PFSK-1 (cell line): ENCODE measurements around the genes SOX15, SHBG, ATP1B2, RNF227 and KCNAB3.

GRCh38 chr17:7589823-7590630 is at the start of gene SOX15:
SOX15 (minus strand) TSS chr17:7590094.
- RRBS = 95% methylated on average over 10 of the region's 27 CpGs

DNA sequence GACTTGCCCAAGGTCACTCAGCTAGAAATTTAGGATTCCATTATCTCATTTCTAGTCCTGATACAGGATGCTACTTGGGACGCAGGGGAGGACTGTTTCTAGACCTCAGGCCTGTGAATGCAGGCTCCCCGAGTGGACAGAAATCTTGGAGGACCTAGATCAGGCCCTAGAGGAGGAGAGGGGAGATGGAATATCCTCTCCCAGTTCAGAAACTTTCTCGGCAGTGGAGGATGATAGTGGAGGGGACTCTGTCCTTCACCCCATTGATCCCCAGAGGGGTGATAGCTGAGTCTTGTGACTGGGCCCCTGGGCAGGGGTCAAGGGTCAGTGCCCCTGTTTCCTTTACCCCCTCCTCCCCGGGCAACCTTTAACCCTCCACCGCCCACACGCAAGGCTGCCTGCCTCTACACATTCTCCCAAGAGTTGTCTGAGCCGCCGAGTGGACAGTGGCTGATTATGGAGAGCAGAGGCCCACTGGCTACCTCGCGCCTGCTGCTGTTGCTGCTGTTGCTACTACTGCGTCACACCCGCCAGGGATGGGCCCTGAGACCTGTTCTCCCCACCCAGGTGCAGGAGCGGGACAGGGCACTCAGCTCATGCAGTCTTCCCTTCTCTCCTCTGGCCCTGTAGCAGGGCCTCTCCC is at the start of gene SHBG:
Gene SHBG, plus strand, starts transcription at position 419 of the 643 bp plus-strand sequence.
- RRBS = no CpG with 5 or more reads among the region's 13 CpGs

- RRBS = 55% methylated on average over 3 of the region's 41 CpGs
Observed at GRCh38 chr17:7650167-7651036, at the start of gene ATP1B2. ATP1B2 (plus strand) TSS chr17:7650926.

DNA sequence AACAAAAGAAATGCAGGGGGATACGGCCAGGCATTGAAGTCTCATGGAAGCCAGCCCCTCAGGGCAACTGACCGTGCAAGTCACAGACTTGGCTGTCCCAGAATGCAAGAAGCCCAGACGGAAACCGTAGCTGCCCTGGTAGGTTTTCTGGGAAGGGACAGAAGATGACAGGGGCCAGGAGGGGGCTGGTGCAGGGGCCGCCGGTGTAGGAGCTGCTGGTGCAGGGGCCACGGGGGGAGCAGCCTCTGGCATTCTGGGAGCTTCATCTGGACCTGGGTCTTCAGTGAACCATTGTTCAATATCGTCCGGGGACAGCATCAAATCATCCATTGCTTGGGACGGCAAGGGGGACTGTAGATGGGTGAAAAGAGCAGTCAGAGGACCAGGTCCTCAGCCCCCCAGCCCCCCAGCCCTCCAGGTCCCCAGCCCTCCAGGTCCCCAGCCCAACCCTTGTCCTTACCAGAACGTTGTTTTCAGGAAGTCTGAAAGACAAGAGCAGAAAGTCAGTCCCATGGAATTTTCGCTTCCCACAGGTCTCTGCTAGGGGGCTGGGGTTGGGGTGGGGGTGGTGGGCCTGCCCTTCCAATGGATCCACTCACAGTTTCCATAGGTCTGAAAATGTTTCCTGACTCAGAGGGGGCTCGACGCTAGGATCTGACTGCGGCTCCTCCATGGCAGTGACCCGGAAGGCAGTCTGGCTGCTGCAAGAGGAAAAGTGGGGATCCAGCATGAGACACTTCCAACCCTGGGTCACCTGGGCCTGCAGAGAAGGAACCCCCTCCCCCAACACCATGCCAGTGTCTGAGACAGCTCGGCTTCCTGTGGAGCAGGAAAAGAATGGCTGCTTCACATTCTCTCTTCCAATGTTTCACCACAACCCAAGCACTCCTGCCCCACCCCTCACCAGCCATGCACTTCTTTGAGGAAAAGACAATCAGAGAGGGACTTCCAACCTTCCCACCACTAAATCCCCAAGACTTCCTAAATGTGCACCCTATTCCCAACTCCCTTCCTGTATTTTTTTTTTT is 11.1 kb downstream of the TP53 start:
- RRBS = 96% methylated on average over 4 of the region's 17 CpGs

DNA sequence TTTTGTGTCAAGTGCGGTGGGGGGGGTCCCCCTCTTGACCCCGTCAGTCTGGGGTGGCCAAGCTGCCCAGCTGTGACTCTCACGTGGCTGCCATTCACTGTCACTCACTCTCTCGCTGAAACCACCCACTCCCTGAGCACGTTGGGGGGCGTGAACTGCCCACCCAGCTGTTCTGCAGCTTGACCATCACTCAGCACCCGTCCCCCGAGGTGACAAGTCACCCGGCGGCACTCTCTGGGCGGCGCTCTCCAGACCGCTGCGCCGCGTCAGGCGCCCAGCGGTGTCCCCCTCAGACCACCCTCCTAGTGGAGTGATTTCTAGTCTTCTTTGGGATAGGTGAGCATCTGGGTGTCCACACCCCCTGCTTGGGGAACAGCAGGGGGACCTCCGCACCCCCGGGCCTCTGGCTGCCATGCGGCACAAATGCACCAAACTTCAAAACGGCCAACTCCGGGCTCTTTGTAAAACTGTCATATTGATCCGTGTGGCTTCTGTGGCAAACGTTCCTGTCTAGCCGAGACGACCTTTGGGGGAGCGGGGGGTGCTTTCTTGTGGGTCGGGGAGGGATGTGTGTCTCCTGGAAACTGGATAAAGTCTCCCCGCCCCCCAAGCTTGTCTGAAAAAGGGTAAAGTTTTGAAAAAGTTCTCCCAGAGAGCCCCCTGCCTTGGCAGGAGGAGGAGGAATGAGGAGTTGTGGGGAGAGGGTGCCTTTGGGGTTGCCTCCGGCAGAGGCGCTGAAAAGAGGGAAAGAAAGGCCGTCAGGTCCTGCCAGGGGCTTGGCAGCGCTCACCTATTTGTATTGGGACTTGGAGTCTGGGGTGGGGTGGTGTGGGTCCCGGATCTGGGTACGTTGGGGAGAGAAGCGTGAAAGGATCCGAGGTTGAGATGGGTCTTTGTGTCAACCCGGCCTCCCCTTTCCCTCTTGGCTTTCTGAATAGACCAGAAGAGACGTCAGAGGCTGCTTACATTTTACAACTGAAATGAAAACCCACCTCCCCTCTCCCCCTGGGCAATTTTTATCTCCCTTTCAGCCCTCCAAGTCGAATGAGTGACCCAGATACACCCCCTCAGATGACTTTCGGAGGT is 2.2 kb upstream of the CHD3 start:
- RRBS = 2% methylated on average over 12 of the region's 42 CpGs

- RRBS = 58% methylated on average over 10 of the region's 31 CpGs
Observed at GRCh38 chr17:7916170-7916522, at the start of gene RNF227. RNF227 (minus strand) TSS chr17:7916289.

DNA sequence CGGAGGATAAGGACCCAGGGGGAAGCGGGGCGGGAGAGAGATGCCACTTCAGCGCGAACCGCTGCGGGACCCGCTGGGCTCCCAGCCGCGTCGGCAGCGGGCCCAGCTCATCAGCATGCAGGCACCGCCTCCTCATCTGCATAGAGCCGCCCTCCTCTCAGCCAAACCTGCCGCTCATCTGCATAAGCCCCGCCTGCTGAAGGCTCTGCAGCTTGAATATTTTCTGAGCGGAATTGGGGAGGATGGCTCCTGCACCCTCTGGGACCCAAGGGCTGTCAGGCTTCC is at the start of gene KCNAB3:
Gene KCNAB3, minus strand, starts transcription at position 109 of the 285 bp plus-strand sequence.
- RRBS = no CpG with 5 or more reads among the region's 17 CpGs

- RRBS = no CpG with 5 or more reads among the region's 10 CpGs
Observed at GRCh38 chr17:8021314-8021927, 17.4 kb upstream of the ALOX15B start.

- RRBS = 2% methylated on average over 10 of the region's 38 CpGs
Observed at GRCh38 chr17:8125331-8125989, 1.6 kb upstream of the HES7 start.

DNA sequence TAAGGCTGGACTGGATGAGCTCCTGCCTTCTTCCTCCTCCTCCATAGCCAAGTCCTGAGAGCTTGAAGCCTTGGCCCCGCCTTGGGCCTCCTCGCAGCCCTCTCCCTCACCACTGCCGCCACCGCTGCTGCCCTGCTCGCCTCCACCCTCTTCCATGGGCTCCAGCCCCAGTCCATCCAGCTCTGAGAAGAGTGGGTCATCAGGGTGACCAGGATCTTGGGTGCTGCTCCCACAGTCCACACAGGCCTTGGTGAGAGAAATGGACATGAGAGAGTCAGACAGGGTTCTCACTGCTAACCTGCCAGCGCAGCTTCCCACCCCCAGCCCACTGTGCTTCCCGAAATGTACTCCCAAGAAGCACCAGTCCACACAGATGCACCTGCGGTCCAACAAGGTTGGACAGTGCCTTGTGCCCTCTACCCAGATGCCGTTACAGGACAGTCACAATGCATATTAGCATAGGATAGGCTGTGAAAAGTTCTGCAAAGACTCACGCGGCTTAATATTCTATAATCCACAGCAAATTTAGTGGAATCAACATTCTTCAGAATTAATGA is 11.0 kb downstream of the PER1 start:
- RRBS = no CpG with 5 or more reads among the region's 11 CpGs

- RRBS = 93% methylated on average over 3 of the region's 32 CpGs
Observed at GRCh38 chr17:8143290-8144384, 8.6 kb downstream of the PER1 start.

DNA sequence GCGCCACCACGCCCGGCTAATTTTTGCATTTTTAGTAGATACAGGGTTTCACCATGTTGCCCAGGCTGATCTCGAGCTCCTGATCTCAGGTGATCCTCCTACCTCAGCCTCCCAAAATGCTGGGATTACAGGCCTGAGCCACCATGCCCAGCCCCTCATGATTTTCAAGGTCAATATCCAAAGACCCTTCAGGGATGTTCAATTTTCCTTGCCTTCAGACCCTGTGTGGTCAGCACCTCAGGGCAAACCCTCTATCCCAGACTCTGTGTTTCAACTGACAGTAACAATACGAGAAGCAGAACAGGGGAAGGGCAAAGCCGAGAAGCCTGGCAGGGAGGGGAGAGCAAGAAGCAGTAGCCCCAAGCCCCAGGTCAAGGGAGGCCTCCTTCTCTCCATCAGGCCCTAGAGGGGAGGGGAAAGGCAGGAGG is 6.7 kb downstream of the PER1 start:
- RRBS = no CpG with 5 or more reads among the region's 6 CpGs

- RRBS = 2% methylated on average over 14 of the region's 65 CpGs
Observed at GRCh38 chr17:8151246-8152307, 627 bp downstream of the PER1 start.

GRCh38 chr17:8154115-8154760 is 2.0 kb upstream of the PER1 start:
- RRBS = no CpG with 5 or more reads among the region's 23 CpGs

DNA sequence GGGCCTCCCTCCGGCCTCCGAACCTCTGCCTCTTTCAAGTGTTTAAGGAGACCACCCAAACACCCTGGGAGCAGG is 3.6 kb upstream of the PER1 start:
- RRBS = 65% methylated on average over 1 of the region's 2 CpGs

GRCh38 chr17:8163989-8164809 is 1.5 kb upstream of the VAMP2 start:
- RRBS = 2% methylated on average over 3 of the region's 13 CpGs

DNA sequence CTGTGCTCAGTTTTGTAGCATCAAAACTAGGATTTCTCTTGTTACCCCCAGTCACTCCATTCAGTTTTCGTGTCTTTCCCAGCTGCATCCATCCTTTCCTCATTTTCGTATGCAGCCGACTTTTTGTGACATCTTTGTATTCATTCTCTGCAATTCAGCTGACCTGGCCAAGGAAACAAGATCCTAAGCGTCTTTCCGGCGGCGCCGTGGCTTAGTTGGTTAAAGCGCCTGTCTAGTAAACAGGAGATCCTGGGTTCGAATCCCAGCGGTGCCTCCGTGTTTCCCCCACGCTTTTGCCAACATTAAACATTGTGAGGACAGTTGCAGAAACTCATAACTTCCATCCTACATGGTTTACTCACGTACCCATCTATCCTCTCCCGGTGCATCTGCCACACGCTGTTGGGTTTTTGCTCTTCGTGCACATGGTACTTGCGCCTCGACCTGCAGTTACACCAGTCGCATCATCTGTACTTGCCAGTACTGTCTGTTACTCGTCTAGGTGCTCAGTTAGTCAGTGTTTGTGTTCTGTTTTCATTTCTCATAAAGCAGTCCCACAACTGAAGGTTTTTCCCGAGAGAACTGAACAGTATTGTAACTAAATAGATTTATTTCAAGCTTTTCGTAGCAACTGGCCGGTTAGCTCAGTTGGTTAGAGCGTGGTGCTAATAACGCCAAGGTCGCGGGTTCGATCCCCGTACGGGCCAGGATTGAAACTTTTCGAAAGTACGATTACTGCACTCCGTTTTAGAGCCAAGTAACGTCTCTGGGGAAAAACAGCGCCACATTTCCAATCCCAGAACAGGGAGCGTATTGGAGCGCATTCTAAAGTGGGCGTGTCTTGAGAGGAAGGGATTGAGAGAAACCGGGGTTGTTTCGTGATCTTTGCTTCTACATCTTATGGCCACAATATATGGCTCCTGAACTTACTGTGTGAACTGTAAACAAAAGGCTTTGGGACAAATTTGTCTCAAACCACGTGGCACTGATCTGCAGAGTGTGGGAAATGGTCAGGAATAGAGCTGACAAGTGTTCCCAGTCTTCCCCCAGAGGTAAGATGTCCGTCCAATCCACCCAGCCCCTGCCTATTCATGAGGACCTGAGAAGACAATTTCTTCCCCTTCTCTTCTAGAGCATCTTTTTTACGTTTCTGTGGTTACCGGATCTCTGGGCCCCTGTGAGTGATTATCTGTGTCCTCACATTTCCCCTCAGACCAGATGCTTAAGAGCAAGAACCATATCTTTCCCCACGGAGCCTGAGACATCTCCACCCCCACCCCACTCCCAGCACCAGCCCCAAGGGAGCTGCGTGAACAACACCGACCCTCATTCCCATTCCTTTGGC is 2.5 kb downstream of the BORCS6 start:
- RRBS = no CpG with 5 or more reads among the region's 48 CpGs

DNA sequence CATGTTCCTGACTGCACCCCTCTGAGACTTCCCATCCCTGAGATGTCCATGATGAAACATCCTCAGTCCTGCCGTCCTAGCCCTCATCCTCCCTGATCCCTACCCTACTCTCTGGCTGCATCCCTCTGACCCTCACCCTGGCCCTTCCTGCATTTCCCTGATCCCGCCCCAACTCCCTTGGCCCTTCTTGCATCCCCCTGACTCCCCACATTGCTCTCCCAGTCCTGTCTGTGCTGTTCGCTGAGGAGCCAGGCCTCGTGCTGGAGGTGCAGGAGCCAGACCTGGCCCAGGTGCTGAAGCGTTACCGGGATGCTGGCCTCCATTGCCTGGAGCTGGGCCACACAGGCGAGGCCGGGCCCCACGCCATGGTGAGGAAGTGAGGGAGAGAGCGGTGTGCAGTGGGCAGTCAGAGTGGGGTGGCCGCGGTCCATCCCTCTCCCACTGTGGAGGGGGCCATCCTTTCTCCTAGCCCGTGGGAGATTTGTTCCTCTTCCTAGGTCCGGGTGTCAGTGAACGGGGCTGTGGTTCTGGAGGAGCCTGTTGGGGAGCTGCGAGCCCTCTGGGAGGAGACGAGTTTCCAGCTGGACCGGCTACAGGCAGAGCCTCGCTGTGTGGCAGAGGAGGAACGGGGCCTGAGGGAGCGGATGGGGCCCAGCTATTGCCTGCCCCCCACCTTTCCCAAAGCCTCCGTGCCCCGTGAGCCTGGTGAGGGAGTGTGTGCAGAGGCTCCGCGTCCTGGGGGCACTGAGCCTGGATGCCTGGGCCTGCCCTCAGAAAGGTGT is 17.6 kb downstream of the PFAS start:
- RRBS = 94% methylated on average over 7 of the region's 25 CpGs

DNA sequence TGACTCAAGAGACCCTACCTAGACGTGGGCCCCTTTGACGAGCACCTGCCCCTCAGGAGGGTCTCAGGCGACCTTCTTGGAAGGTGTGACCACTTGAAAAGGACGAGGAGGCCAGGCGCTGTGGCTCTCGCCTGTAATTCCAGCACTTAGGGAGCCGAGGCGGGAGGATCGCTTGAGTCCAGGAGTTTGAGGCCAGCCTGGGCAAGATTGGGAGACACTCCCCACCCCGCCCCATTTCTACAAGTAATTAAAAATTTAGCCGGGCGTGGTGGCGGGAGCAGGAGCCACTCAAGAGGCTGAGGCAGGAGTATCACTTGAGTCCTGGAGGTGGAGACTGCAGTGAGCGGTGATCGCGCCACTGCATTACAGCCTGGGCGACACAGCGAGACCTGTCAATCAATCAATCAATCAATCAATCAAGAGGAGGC is 412 bp upstream of the RANGRF start:
- RRBS = no CpG with 5 or more reads among the region's 18 CpGs

DNA sequence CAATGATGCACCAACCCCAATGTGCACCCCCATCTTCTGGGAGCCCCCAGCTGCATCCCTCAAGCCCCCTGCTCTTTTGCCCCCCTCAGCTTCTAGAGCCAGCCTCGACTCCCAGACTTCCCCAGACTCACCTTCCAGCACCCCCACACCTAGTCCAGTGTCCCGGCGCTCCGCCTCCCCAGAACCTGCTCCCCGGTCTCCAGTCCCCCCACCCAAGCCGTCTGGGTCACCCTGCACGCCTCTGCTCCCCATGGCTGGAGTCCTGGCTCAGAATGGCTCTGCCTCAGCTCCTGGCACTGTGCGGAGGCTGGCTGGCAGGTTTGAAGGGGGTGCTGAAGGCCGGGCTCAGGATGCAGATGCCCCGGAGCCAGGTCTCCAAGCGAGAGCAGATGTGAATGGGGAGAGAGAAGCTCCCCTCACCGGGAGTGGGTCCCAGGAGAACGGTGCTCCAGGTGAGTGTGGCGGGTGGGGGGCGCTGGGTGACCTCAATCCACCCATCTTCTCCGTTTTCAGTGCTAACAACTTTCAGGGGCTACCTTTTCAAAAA is 2.2 kb downstream of the ARHGEF15 start:
- RRBS = 92% methylated on average over 3 of the region's 16 CpGs